REH cell (cell line): ENCODE measurements around the genes PTPN11 and DTX1.

DNA sequence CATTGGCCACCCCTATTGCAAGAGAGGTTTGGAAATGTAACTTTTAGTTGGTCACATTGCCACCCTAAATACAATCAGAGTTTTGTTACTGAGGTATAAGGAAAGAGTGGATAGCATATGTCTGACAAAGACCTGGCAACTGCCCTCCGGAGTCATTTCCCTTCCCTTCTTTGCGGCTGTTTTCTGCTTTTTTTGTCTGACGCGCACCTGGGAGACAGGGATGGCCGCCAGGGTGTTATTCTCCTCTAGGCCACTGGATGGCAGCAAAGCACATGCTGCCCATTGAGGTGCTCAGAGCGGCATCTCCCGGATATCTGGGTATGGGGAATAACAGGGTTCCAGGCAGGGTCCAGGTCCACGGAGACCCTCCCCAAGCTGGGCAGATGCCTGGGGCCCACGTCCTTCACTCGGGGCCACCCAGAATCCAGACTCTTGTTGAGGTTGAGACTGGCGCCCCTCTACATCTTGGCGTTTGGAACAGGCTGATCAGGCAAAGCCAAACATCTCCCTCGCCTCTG lies 26.0 kb downstream of the MYL2 start:
- PRO-cap: bidirectional peak, plus-strand start at position 302 of the sequence, minus-strand start at position 156 of the sequence

GRCh38 chr12:110957617-110958086 lies 37.3 kb upstream of the MYL2 start:
- PRO-cap: no peak

DNA sequence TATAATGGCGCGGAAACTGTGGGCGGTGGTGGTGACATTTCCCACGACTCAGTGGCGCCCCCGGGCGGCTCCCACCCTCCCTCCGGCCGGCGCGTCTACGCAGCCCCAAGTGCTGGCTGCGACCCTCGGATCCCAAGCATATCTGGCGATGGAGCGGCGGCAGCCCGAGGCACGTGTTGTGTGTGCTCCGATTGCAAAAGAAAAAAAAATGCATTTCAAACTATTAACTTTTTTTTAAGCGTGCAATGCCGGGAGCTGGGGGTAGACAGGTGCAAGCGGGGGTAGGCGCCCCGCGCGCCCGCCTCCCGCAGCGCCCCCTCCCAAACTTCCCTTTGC lies 664 bp upstream of the CUX2 start:
- PRO-cap: no peak

DNA sequence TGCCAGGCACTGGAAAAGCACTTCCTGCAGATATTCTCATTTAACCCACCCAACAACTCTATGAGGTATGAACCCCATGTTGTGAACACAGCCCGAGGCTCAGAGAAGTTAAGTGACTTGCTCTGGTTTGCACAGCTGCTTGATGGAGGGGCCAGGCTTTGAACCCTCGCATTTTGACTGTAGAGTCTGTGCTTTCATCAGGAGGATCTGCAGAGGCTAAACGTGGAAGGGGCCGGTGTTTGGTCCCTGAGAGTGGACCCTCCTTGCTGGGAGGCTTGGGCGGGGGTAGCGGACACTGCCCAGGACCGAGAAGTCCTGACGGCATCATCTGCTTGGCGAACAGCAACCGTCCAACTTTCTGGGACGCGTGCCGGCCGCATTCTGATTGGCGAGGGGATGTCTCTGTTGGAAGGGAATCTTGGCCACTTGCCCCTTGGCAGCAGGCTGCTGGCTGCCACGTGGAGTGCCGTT lies 132.6 kb downstream of the CUX2 start:
- PRO-cap: no peak

DNA sequence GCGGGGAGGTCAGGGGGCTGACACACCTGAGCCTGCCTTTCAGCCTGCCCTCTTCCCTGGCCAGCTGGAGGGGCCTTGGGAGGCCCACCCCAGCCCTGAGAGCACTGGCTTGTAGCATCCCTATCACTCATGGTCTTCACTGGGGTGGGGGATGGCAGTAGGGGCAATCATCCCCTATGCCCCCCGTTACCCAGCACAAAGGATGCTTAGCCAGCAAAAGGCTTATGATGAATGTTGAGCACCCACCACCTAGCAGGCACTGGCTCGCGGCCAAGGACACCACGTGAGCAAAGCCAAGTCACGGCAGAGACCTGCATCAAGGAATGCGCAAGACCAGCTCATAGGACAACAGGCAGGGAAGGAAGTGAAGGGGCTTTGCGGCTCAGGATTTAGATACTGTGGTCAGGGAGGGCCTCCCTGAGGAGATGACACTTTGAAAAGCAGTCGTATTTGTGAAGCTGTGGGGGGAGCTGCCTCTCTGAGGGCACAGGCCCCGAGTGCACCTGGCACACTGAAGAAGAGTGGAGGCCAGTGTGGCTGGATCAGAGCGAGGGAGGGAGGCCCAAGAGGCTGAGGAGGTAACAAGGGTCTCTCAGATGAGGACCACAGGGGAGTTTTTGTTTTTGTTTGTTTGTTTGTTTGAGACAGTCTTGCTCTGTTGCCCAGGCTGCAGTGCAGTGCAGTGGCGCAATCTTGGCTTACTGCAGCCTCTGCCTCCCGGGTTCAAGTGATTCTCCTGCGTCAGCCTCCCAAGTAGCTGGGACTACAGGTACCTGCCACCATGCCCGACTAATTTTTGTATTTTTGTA lies 32.8 kb downstream of the SH2B3 start:
- PRO-cap: no peak

- PRO-cap: no peak
Observed at GRCh38 chr12:111510183-111510724, 88.9 kb downstream of the ATXN2 start.

GRCh38 chr12:111519107-111520198 lies 79.7 kb downstream of the ATXN2 start:
- PRO-cap: no peak

DNA sequence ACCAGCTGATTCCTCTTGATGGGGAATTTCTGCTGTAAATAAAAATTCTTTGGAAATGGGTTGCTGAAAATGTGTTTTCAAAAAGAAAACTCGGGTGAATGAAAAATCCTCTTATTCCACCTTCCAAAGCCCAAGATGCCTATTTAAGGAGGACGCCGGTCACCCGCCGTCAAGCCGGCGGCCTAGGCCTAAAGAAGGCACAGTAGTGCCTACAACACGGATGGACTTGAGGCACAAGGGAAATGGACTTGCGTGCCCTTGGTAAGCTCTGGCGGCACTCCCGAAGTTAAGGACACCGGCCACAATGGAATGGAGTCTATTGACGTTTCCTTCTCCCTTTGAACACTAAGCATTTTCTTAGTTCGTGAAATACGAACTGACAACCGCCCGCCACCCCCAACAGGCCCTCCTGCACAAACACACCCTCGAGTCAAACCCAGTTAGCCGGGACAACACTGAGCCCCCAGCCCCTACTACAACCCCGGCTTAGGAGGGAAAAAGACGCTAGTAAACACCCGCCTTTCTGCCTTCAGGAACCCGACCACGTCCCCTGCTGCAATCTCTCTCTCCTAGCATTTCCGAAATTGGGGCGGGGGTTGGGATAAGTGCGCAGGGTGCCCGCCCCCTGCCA lies 1.8 kb downstream of the ATXN2 start:
- PRO-cap: no peak

DNA sequence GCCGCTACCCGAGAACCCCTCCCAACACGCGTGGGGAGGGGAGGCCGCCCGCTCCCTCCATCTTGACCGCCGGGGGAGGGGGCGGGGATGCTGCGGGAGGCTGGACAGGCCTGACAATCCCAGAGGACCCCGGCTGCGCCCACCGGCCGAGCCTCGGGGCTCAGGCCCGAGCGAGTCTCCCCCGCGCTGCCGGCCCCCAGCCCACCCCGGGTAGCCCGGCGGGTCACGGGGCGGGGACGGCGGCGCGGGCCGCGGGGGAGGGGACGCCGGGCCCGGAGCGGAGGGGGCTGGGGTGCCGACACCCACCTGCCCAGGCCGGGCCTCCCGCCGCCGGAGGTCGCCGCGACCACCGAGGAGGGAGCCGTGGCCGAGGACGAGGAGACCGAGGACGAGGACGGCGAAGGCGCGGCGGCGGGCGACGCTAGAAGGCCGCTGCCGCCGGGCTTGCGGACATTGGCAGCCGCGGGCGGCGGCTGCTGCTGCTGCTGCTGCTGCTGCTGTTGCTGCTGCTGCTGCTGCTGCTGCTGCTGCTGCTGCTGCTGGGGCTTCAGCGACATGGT lies 557 bp downstream of the ATXN2 start:
- PRO-cap: no peak

- PRO-cap: no peak
Observed at GRCh38 chr12:111807274-111807827, 34.7 kb upstream of the MAPKAPK5 start.

GRCh38 chr12:112028500-112029312 lies 15.5 kb downstream of the ERP29 start:
- PRO-cap: no peak

GRCh38 chr12:112162874-112163809 lies 37.8 kb downstream of the TRAFD1 start:
- PRO-cap: no peak

- PRO-cap: no peak
Observed at GRCh38 chr12:112406619-112407249, 2.7 kb downstream of the RPL6 start.

- PRO-cap: bidirectional peak, plus-strand start at chr12:112418947, minus-strand start at chr12:112418835; bidirectional peak, plus-strand start at chr12:112419517, minus-strand start at chr12:112419446; unidirectional peak, minus-strand start at chr12:112419570
Observed at GRCh38 chr12:112418870-112419932, at the start of gene PTPN11. PTPN11 (plus strand) TSS chr12:112418947.

DNA sequence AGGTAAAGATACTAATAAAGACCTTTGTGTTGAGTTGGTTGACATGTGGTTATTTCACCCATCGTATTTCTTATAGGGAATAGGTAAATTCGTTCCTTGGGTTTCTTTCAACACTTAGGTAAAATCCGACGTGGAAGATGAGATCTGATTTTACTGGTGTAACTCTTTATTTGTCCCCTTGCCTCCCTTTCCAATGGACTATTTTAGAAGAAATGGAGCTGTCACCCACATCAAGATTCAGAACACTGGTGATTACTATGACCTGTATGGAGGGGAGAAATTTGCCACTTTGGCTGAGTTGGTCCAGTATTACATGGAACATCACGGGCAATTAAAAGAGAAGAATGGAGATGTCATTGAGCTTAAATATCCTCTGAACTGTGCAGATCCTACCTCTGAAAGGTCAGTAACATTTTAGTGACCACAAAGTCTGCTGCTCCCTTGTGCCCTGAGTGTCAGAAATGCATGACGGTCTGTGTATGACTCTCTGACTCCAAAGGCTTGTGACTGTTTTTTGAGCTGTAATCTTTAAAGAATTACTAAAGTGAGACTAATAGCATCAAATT lies 31.4 kb downstream of the PTPN11 start:
- PRO-cap: no peak

- PRO-cap: no peak
Observed at GRCh38 chr12:112672866-112673201, 118.7 kb upstream of the RPH3A start.

DNA sequence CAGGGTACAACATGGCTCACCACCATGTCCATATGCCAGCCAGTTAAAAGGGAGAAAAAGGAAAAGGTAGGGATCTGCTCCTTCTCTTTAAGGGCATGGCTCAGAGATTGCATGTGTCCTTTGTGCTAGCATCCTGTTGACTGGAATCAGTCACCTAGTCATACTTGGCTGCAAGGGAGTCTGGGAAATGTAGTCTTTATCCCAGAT lies 86.5 kb upstream of the RPH3A start:
- PRO-cap: no peak

GRCh38 chr12:112969452-112969930 lies 8.8 kb upstream of the OAS2 start:
- PRO-cap: no peak

- PRO-cap: bidirectional peak, plus-strand start at chr12:113056928, minus-strand start at chr12:113056662
Observed at GRCh38 chr12:113056557-113057166, at the start of gene DTX1. DTX1 (plus strand) TSS chr12:113056730.

DNA sequence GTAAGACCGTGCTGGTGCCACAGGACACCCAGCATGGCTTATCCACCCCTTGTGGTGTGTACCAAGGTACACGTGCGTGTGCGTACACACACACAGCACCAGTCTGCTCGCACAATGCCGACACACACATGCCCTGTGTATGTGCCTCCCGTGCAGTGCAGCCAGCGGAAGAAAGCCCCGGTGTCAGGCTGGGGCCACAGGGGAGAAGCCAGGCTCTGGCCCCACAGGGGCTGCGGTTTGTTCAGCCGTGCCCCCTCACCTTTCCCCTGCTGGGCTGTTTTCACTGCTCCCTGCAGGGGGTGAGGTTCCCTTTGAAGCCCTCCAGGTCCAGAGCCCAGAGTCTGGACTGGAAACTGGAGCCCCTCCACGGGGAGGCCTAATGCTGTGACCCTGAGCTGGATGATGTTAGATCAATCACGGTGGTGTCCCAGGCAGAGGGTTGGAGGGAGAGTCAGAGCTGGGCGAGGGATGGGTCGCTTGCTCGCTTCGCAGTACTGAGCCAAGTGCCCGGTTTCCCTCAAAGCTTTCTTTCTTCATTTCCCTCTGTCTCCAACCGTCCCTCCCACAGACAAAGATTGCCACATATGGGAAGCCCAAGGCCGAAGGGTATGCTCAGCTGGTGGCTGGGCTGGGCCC lies 6.2 kb downstream of the DTX1 start:
- PRO-cap: unidirectional peak, minus-strand start at position 157 of the sequence